Non-pigmented ciliary epithelial cell (primary cell): ENCODE measurements around a stretch of chr1.

GRCh38 chr1:96794497-96795586 is 73.3 kb downstream of the PTBP2 start:
- RRBS: no CpG with 5 or more reads among the region's 4 CpGs

DNA sequence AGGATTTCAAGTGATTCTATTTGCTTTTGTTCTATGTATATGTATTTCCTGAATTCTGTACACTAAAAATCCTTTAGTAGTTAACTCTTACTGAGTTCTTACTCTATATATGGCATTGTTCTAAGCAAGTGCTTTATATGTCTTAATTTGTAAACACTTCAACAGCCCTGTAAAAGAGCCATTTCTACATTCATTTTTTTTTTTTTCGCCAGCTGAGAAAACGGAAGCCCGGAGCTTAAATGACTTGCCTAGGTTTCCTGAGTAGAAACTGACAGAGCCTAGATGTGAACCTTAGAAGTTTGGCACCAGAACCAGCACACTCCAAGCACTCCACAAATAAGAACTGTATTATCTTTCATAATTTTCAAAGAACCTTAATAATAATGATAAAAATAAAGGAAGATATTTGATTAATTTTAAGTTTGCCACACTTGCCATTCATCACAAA is 71.5 kb downstream of the DPYD start:
- RRBS: no CpG with 5 or more reads among the region's 3 CpGs

DNA sequence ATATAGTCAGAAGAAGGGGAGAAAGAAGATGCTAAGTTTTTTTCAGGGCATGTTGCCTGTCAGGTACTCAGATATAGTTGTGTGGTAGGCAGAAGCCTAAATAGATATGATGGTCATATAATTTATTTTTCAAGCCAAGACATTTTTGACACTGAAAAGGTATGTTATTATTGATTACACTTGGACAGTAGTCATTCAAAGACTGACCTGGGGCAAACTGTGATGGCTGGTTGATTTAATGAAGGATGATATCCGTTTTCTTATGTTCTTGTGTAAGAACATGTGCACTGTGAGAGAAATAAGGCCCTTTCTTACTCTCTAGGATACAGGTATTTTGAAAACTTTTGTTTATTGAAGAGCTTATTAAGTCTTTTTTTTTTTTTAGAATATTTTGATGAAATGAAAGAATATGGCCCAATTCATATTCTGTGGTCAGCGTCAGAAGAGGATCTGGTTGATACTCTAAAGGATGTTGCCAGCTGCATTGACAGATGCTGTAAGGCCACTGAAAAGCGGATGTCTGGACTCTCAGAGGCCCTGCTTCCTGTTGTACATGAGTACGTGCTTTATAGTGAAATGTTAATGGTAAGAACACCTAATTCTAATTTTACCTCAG is 36.9 kb downstream of the SNX7 start:
- RRBS: no CpG with 5 or more reads among the region's 4 CpGs

DNA sequence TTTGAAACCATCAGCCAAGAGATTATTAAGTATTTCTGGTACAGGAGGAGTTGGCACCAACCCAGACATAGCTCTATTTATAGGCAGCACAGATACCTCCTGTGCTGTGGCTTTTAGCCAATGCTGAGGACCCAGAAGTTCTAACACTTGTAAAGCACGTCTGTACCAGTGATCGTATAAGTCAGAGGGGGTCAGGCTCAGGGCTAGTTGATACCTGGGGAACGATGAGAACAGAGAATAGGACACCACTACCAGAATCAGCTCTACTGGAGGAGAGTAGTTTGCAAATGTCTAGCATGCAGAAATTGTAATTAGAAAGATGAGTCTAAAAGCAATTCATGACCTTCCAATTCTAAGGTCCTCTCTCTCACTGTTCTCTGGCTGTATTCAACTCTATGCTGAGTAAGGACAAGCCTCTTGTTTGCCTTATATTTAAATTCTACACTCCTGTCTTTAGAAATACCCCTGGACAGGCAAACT is 96.8 kb upstream of the PALMD start:
- RRBS: no CpG with 5 or more reads among the region's 3 CpGs

DNA sequence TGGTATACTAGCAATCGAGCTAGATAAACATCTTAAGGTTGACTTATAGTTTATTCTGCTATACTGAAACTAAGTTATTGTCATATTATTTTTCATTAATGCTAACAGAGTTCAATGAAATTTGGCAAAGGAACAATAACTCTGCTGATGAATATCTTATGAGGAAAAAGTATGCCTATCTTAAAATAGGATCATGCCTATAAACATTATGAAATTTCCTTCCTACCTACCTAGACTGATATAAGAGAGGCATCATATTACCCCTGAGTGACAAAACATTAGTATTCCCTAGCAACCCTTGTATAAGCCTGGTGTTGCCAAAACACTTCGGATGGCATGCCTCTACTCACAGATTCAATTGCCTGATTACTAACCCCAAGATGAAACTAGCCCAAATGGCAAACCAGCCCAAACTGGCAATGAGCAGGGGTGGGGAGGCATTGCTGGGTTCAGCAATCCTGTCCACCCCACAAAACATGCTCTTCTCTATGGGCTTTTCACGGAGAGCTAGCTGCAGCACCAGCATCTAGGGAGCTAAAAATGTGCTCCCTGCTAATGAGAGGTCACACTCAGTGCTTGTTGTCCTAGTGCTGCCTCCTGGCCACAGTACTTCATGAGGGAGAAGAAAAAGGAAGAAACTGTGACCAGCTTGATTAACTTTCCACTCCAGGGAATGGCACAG is 13.8 kb downstream of the PALMD start:
- RRBS: no CpG with 5 or more reads among the region's 3 CpGs

- RRBS: no CpG with 5 or more reads among the region's 21 CpGs
Observed at GRCh38 chr1:99704290-99704969, 58.5 kb downstream of the PALMD start.

DNA sequence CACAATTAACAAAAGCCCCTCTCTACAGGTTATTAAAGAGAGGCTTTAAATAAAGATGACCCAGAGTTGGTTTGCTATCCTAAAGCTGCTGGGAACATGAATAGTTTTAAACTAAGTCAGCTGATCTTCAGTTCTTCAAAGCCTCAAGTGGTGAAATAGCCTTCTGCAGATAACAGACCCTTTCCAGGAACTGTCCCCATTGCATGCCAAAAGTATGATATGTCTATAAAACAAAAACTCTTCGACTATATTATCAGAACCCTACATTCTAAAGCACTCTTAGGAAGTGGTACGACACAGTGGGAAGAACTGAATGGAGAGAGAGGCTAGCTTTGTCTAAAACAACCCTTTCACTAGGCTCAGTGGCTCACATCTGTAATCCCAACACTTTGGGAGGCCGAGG is 2.0 kb upstream of the FRRS1 start:
- RRBS: no CpG with 5 or more reads among the region's 3 CpGs

DNA sequence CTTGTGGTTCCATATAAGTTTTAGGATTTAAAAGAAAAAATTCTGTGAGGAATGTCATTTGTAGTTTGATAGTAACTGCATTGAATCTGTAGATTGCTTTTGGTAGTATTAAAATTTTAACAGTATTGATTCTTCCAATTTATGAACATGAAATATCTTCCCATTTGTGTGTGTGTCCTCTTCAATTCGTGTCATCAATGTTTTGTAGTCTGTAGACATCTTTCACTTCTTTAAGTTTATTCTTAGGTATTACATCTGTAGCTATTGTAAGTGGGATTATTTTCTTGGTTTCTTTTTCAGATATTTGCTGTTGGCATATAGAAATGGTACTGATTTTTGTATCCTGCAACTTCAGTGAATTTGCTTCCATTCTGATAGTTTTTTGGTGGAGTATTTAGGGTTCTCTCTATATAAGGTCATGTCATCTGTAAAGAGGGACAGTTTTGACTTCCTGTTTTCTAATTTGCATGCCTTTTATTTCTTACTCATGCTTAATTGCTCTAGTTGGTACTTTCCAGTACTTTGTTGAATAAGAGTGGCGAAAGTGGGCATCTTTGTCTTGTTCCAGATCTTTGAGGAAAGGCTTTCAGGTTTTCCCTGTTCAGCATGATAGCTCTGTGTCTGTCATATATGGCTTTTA is 8.8 kb downstream of the MFSD14A start:
- RRBS: no CpG with 5 or more reads among the region's 2 CpGs

DNA sequence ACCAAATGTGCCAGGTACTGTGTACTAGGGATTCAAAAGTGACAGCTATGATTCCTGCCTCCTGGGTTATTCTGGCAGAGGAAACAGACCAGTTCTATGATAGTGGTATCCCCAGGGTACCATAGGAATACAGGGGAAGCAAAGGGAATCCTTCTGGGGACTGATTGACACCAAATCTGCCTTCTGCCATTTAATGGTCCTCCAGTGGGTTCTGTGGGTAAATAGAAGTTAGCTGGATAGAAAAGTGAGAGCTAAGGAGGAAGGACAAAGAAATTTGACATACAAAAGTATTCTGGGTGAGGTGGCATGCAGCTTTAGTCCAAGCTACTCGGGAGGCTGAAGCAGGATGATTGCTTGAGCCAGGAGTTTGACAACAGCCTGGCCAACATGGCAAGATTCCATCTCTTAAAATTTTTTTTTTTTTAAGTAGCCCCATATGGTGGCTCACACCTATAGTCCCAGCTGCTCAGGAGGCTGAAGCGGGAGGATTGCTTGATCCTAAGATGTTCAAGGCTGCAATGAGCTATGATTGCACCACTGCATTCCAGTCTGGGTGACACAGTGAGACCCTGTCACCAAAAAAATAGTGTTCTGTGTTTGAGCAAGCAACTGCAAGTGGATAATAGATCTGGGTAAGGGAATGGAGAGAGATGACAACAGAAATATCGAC is 13.3 kb downstream of the RTCA start:
- RRBS: no CpG with 5 or more reads among the region's 3 CpGs

GRCh38 chr1:100464055-100464747 is 73.7 kb upstream of the GPR88 start:
- RRBS: no CpG with 5 or more reads among the region's 10 CpGs

DNA sequence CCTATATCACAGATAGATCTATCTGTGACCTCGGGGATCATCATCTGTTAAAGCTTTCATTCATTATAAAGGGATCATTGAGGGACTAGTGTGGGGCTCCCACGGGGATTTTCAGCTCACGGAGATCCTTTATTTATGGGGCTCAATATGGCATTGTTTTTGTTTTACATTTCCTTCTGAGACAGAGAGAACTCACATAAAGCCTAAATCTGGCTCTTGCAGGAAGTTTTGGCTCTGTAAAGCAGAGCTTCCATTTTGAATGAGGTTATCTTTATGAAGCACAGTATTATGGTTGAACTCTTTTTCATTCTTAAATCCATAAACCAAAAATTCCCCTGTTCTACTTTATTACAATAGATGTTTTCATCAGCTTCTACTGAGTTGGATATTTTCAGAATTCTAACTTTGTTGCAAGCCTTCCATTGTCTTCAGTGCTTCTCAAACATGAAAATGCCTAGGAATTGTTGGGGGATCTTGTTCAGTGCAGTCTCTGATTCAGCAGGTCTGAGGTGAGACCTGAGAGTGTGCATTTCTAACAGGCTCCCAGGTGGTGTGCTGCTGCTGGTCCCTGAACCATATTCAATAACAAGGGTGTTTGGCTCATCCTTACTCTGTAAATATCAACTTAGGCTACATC is 59.4 kb upstream of the GPR88 start:
- RRBS: no CpG with 5 or more reads among the region's 3 CpGs

DNA sequence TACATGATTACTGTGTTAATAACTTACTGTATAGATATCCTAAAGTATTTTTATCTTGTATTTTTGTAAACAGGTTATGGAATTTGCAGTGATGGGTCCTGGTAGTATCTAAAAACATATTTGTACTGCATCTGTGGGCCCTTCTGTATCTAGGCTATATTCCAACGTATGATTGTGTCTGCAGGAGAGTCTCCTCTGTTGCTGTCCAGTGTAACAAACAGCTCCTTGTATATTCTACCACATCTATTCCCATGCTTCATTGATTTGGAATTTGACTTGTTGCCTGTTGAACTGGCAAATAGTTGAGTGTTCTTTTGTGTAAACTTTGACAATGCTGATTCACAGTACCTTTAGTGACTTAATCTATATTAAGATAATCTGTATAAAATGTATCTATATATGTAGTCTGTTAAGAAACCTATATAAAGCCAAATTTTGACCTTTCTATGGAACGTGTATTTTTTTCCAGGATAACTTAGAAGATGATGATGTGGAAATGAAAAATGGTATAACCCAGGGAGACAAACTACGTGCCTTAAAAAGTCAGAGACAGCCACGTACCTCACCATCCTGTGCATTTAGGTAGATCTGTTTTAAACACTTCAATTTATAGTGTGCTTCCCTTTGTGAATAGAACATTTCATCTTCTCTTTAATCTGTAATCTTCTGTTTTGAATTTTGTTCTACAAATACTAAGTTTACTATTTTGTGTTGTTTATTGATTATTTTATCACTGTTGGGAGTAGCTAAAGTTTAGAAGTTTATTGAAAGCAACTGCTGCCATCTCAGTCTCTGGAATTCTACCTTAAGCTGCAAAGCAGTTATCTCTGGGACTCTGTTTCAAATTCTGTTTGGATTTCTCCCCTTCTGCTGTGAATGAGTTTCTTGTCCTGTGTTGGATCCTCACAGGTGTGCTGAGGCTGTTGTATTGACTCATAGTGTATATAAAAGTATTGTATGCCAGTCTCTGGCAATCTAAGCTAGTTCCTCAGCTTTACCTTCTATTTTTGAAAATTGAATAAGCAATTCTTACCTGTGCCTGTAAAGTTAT is 43.3 kb upstream of the GPR88 start:
- RRBS: no CpG with 5 or more reads among the region's 4 CpGs

GRCh38 chr1:100786833-100787462 is 67.4 kb downstream of the VCAM1 start:
- RRBS: no CpG with 5 or more reads among the region's 2 CpGs

DNA sequence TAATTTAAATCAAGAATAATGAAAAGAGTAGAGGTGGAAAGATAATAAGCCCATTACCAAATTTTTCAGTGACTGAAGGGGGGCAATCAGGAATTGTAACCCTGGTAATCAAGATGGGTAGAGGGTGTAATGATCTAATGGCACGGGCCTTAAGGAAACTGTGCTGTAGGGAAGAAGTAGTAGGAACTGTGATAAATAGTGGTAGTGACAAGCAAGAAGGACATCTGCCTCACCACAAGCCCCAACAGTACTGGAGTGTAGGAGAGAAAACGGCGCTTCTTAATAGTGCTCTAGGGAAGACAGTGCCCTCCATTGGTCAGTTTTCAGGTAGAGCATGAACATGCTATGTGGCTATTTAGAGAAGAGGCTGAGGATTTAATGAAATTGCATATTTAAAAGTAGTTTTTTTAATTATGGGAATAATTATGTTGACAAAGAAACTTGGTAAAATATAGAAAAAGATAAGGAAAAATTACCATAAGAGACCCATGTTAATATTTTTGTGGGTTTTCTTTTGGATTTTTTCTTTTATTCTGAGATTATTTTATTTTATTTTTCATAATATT is 32.2 kb downstream of the SLC30A7 start:
- RRBS: no CpG with 5 or more reads among the region's 3 CpGs

DNA sequence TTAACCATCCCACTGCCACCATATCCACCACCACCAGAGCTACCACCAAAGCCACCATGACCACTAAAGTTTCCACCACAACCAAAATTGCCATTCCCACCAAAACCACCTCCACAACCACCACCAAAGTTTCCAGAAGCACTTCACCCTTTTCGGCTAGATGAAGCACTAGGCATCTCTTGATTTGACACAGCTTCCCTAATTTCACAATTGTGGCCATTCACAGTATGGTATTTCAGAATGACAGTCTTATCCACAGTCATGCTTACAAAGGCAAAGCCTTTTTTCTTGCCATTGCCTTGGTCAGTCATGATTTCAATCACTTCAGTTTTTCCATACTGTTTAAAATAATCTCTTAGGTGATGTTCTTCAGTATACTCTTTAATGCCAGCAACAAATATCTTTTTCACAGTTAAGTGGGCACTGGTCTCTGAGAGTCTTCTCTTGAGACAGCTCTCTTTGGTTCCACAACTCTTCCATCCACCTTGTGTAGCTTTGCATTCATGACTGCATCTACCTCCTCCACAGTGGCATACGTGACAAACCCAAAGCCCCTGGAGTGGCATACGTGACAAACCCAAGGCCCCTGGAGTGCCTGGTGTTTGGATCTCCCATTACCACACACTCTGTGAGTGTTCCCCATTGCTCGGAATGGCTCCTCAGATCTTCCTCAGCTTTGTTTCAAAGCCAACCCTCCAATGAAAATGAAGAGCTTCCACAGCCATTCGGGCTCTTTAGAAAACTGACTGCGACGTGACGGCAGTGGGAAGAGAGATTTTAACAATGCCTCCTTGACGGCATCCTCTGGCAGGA is 45.6 kb downstream of the SLC30A7 start:
- RRBS: no CpG with 5 or more reads among the region's 9 CpGs

GRCh38 chr1:101148893-101149378 is 87.9 kb upstream of the S1PR1 start:
- RRBS: no CpG with 5 or more reads among the region's 3 CpGs

GRCh38 chr1:101264726-101265278 is 28.0 kb downstream of the S1PR1 start:
- RRBS: no CpG with 5 or more reads among the region's 2 CpGs

DNA sequence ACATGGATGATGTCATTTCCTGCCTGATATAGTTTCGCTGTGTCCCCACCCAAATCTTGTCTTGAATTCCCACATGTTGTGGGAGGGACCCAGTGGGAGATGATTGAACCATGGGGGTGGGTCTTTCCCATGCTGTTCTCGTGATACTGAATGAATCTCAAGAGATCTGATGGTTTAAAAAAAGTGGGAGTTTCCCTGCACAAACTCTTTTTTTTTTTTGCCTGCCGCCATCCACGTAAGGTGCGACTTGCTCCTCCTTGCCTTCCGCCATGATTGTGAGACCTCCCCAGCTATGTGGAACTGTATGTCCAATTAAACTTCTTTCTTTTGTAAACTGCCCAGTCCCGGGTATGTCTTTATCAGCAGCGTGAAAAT is 106.0 kb downstream of the S1PR1 start:
- RRBS: no CpG with 5 or more reads among the region's 8 CpGs

DNA sequence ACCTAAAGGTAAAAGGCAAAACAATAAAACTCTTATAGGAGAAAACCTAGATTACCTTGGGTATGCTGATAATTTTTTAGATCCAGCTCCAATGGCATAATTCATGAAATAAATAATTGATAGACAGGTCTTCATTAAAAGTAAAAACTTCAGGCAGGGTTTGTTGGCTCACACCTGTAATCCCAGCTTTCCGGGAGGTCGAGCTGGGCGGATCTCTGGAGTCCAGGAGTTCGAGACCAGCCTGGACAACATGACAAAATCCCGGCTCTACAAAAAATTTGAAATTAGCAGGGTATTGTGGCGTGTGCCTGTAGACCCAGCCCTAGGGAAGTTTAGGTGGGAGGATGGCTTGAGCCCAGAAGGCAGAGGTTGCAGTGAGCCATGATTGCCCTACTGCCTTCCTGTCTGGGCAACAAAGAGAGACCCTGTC is 239.1 kb downstream of the AMY1C start:
- RRBS: 73% methylated on average over 3 of the region's 6 CpGs

DNA sequence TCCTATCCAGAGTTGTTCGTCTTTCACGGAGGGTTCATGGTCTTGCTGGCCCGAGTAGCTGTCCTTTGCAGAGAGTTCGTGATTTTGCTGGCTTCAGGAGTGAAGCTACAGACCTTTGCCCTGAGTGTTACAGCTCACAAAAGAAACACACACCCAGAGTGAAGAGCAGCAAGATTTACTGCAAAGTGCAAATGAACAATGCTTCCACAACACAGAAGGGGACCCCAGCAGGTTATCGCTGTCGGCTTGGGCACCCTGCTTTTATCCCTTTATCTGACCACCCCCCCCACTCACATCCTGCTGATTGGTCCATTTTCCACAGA is 658.0 kb downstream of the AMY1C start:
- RRBS: no CpG with 5 or more reads among the region's 6 CpGs